Epithelial cell of prostate (primary cell): ENCODE results near the genes VANGL1, CASQ2 and CD58.

DNA sequence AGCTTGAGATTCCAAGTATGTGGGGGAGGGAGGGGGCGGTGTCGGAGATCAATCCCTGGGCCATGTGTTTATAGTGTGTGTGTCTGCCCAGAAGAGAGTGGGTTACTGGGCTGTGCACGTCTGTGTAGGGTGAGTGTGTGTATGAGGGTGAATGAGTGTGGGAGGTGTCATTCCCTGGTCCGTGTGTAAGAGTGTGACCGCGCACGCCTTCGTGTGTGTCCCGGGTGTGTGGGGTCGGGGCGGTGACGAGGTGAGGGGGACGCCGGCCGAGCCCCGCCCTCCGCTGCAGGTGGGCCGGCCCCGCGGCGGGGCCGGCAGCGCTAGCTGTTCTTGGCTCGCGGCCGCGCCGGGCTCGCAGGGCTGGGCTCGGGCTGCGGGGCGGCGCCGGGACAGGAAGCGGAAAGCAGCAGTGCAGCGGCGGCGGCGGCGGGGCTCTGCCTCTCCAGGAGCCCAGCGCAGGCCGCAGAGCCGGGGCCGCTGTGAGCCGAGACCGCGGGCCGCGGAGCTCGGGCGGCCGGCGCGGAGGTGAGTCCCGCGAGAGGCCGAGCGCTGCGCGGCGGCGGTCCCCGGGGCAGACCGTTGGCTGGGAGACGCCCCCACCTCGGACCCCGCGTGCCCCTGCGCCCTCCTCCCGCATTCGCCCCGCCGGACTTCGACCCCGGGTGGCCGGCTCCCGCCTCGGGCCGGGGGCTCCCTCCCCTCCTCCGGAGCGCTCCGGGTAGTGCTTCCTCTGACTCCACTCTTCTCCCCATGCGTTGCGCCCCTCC is at the start of gene VANGL1:
TSS of gene VANGL1 (plus strand) at position 409 of the 767 bp plus-strand sequence.
- RRBS = 1% methylated on average over 47 of the region's 84 CpGs

DNA sequence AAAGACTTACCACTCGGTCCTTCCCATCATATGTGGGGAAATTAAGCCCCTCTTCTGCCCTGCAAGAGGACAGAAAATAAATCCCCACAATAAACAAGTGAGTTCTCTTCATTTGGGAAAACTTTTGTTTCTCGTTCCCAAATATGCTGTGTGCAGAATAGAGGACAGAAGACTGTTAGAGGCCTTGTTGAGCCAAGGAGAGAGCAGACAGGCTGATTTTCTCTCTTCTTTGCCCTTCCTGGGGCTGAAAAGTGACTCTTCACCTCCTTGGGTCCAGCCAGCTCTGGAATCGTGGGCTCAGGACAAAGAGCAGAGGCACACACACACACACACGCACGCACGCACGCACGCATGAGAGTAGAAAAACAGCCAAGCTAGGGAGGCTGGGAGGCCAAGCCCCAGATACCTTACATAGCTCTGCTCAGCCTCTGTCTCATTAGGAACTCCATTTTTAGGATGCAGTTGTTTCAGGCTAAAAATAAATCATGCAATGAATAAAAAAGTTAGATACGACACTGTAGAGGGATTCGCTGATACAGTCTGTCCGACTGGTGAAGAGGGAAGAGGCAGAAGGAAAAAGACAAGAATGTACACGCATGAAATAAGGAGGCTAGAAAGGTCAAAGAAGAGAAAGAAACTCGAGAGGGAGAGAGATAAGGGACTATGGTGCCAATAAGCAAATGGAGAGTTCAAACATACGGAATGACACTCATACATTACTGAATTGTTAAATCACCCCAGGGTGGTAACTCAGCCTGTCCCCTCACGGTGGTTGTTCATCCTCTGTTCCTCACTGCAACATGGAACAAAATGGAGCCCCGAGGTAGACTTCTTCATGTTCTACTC is at the start of gene CASQ2:
TSS of gene CASQ2 (minus strand) at position 285 of the 846 bp plus-strand sequence.
- RRBS = no CpG with 5 or more reads among the region's 16 CpGs

GRCh38 chr1:116330041-116331357 is 42.5 kb upstream of the ATP1A1 start:
- RRBS = no CpG with 5 or more reads among the region's 9 CpGs

DNA sequence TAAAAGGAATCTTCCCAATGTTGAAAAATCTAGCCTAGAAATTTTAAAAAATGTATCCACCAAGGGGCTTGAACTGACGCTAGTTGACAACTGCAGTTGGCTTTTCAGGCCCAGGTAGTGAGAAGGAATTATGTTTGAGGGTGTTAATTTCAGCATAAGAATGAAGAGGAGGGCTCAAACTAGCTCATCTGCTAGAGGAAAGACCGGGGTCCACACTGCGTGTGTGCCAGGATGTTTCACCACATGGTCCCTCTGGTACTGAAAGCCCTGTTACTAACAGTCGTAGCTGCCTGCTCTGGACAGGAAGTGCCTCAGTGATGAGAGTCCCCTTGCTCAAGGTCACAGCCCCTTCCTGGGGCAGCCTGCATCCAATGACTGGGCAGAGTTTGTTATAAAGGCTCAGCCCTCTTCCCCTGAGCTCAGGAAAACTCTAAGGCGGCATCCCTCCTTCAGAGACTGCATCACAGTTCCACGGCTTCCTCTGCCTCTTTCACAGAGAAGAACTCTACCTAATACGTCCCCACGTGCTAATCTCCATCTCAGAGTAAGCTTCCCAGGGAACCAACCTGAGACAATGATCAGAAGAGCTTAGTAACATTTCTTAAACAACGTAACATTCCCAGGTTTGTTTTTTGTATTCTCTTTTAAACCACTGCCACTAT is 38.2 kb upstream of the ATP1A1 start:
- RRBS = no CpG with 5 or more reads among the region's 9 CpGs

DNA sequence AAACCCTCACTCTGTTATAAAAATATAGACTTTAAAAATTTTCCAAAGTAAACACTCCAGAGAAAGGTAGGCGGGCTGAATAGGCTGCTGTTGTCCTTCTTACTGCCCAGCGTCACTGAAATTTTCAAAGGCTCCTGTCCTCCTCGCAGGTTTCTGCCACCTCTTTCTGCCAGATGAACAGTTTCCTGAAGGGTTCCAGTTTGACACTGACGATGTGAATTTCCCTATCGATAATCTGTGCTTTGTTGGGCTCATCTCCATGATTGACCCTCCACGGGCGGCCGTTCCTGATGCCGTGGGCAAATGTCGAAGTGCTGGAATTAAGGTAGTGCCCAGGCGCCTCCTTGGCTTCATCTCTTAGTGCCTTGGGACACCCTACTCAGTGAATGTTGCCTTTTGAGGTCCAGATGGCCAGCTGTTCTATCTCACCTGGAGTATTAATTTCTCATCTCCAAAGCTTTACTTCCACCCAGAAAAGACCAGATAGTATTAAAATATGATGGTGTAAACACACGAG is 22.0 kb downstream of the ATP1A1 start:
- RRBS = no CpG with 5 or more reads among the region's 12 CpGs

GRCh38 chr1:116477328-116477906 is 93.4 kb downstream of the CD58 start:
- RRBS = 61% methylated on average over 2 of the region's 4 CpGs

- RRBS = no CpG with 5 or more reads among the region's 8 CpGs
These were observed 67.2 kb downstream of the CD58 start for GRCh38 chr1:116503447-116504302.

GRCh38 chr1:116514856-116516088 is 55.6 kb downstream of the CD58 start:
- RRBS = no CpG with 5 or more reads among the region's 16 CpGs

GRCh38 chr1:116537073-116537642 is 33.7 kb downstream of the CD58 start:
- RRBS = no CpG with 5 or more reads among the region's 2 CpGs

DNA sequence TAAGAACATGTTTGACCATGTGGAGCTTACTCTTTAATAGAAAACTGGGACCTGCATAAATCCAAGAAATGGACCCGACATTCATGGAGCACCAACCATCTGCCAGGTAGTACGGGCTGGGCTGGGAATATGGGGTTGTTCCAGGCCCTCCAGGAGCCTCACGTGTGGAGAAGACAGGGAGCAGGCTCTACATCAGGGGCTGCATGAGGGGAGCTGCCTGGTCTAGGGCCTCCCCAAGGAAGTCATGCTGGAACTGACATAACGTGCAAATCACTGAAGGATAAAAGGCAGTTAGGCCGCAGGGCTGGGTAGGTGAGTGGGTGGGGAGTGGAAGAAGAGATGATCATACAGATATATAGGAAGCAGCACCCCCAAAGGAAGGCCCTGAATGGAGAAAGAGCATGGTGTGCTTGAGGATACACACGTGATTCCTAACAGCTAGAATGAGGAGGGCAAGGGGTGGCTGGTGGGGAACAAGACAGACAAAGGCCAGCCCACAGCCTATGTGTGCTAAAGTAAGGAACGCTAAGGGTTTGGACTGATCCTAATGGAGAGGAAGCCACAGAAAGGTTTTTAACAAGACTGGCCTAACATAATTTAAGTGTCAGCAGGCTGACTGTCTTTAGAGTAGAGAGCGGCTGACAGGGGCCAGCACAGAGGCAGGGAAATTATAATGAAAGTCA is 26.0 kb downstream of the CD58 start:
- RRBS = no CpG with 5 or more reads among the region's 8 CpGs

GRCh38 chr1:116570222-116571351 is at the start of gene CD58:
TSS of gene CD58 (minus strand) at chr1:116571026.
- RRBS = 1% methylated on average over 46 of the region's 101 CpGs

- RRBS = 72% methylated on average over 2 of the region's 20 CpGs
These were observed 8.6 kb upstream of the CD58 start for GRCh38 chr1:116579413-116579902.

DNA sequence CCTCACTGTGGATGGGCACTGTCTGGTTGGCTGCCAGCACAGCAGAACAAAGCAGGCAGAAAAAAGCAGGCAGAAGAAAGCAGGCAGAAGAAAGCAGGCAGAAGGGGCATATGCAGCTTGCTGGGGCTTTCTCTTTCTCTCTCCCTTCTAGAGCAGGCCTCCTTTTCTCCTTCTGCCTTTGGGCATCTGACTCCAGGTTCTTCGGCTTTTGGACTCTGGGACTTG is 42.9 kb upstream of the CD2 start:
- RRBS = no CpG with 5 or more reads among the region's 1 CpG

DNA sequence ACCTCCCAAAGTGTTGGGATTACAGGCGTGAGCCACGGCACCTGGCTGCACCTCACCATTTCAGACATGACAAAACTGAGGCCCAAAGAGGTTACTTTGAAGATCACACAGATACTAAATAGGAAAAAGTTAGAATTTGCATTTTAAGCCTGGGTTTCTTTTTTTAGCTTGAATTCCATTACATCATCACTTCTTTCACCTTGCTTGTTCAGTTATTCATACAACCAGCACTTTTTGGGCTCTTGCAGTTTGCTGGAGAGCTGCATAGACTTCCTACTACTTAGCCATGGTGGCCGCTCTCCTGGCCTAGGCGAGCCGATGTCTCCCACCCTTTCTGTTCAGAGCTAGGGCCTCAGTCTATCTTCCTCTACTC is 16.3 kb upstream of the CD2 start:
- RRBS = no CpG with 5 or more reads among the region's 5 CpGs

DNA sequence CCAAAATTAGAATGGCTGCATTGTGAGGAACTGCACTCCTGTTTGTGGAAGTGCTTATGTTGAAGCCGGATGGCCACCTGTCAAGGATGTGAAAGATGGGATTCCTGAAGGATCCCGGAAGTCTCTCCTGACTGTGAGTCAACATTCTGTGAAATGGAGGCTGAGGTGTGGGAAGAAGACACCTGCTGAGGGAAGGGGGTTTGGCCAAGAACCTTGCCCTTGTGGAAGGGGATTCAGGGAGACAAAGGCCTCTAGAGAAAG is 70.4 kb downstream of the CD2 start:
- RRBS = no CpG with 5 or more reads among the region's 2 CpGs

DNA sequence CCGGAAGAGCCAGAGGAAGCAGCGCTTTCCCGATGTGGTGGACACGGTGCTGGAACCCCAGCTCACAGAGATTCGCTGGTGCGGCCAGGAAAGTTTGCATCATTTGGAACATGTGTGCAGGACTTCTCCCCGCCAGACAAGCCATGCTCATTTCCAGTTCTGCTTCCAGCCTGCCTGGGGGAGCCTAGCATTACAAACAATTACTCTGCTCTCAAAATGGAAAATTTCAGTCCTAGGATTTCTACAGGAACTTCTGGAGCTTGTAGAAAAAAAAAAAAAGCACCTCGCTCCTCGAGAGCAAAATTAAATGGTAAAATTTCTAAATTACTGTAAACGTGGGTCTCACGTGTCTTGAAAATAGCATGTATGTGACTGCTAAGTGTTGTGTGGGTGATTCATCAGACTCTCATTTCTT is 62.0 kb upstream of the PTGFRN start:
- RRBS = no CpG with 5 or more reads among the region's 11 CpGs

DNA sequence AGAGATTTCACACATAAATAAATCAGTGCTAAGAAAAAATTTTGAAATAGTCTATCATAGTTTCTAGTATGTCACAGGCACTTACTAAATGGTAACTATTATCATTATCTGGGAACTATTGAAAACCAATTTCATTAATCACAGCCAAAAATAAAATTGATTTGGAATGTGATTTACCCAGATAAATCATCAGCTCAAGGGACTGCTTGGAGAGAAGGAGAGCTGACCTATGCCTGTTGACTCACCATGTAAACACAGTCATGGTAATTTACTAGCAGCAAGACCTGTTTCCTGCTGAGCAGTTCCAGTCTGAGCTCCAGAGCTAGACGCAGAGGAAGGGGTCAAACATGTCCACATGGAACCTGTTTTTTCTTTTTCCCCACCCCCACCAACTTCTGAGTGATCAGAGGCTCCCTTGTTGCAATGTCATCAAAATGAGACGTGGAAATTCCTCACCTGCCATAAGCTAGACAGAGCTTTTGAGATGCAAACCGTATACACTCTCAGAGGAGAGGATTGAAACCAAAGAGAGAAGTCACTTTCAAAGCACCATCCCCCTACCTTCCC is 56.1 kb upstream of the PTGFRN start:
- RRBS = no CpG with 5 or more reads among the region's 3 CpGs

DNA sequence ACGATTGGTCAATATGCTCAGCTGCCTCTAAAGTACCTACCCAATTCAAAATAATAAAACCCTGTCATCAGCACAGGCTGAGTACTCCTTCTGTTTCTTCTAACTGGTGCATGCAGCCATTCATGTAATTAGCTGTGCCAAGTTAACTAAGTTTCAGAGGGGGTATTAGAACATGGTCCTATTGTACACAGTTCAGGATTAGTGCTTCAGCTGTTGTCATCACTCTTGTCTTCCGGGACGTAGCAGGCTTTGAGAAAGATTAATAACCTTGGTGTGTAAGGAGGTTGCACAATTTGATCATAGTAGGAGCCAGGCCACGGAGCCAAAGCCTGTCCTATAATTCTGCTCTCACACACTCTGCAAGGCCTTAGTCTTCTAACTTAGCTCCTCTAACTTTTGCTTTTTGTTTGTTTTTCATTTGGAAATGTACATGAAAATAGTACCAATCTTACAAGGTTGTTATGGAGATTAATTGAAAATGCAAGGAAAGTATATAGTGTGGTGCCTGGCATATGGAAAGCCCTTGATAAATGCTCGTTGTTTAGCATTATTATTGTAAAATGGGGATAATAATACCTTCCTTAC is 44.8 kb downstream of the PTGFRN start:
- RRBS = no CpG with 5 or more reads among the region's 5 CpGs

DNA sequence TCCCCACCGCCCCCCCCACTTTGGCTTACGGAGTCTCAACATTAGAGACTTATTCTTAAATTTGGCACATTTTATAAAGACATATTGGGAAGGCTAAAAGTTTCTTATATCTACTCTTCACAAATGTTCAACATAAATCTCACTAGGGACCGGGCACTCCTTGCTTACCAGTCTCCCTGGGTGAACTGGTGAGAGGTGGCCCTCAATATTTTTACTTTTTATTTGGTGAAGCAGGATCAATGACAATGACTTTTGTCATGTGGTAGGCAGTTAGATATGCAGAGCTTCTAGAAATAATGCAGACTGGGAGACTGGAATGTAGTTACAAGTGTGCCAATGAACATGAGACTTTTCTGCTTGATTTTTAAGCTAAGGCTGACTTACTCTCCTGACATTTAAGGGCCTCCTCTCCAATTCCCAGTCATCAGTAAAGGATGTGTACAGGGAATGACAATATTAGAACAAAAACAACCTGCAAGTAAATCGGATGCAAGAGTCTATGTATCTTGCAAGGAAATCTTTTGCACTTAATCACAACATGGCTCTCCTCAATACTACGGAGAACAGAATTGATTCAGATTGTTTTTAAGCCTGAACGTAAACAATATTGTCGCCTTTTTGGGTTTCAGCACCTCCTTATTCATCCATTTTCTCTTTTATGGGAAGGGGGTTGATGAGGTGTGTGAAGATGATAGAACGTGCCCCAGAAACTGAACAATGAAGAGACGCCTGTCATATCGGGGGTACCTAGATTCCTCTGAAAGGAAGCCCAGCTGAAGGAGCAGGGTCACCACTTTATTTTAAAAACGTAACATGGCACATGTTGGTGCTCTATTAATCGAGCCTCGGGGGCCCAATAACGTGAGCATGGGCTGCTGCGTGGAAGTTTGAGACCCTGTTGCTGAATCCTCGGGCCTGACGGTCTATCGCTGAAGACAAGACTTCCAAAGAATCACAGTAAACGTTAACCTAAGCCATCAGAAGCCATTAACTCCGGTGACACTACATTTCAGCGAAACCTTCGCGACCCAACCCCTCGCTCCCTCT is 1.4 kb upstream of the MAN1A2 start:
- RRBS = 0% methylated on average over 4 of the region's 24 CpGs

DNA sequence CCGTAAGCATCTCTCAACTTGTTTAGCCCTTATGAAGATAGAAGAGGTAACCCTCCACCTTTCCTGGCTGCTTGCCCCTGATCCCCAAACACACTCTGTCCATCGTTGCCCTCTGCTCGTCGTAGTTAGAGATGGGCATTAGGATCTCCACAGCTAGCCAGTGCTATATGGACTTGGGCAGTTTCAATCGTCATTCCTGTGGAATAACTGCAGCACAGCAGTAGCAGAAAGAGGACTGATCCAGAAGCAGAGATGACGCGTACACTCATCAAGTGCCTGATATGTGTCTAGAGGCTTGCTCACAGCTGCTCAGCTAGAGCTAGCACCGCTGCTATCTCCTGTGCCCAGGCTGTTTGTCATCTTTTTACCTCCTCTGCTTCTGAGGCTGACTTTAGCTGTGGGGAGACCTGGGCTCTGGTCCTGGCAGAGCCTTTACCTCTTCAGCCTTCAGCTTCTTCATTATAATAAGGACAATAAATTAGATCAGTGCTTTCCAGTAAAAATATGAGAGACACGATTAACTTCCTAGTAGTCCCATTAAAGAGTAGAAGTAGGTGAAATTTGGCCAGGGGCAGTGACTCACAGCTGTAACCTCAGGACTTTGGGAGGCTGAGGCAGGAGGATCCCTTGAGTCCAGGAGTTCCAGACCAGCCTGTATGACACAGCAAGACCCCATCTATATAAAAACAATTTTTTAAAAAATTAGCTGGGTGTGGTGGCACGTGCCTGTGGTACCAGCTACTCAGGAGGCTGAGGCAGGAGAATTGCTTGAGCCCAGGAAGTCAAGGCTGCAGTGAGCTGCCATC is 5.4 kb downstream of the TENT5C start:
- RRBS = no CpG with 5 or more reads among the region's 10 CpGs